Epidermal melanocyte (primary cell): ENCODE data around the genes EIF4H, SPDYE15 and CCL24.

DNA sequence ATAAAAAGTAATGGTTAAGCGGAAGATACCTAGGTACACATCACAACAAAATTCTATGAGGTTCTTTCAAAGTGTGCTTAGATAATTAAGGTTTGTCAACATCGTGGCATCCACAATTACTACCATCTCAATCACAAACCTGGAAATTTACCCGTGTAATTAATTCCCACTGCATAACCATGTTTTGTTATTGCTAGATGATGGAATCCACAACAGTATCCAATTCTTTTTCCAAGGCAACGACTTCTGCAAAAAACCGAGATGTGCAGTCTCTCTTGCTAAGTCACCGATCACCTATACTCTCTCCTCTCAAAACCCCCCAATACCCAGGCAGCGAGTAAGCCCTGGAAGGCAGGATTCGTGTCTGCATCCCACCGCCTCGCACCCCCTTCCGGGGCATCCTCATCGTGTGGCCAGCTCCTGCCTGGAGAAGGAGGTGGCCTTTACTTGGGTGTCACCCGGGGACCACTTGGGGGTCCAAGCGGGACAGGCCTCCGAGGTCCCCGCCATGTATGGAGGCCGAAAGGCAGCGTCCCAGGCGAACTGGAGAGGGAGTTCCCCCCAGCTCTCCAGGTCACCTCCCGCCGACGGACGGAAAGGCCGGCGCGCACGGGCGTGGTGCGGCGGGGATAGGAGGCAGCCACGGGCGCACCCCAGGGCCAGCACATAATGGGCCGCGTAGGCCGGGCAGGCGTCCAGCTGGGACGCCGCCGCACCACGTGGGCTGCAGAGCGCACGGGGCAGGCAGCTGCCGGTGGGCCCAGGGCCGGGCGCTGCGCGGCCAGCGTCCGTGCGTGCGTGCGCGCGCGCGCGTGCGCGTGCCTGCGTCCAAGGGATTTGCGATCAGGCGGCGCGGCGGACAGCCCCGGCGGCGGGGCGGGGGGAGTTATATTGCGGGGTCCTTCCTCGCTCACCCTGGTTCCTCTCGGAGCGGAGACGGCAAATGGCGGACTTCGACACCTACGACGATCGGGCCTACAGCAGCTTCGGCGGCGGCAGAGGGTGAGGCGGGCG, at the start of gene EIF4H:
TSS of gene EIF4H (plus strand) at position 916 of the 1,014 bp plus-strand sequence.
- RRBS = 2% methylated on average over 36 of the region's 84 CpGs

GRCh38 chr7:74188364-74188910, 14.3 kb downstream of the EIF4H start:
- RRBS = no CpG with 5 or more reads among the region's 6 CpGs

- RRBS = no CpG with 5 or more reads among the region's 7 CpGs
Measured at GRCh38 chr7:74190900-74191381, 16.8 kb downstream of the EIF4H start.

- RRBS = 3% methylated on average over 9 of the region's 17 CpGs
Measured at GRCh38 chr7:74206512-74206818, 3.3 kb upstream of the LAT2 start.

DNA sequence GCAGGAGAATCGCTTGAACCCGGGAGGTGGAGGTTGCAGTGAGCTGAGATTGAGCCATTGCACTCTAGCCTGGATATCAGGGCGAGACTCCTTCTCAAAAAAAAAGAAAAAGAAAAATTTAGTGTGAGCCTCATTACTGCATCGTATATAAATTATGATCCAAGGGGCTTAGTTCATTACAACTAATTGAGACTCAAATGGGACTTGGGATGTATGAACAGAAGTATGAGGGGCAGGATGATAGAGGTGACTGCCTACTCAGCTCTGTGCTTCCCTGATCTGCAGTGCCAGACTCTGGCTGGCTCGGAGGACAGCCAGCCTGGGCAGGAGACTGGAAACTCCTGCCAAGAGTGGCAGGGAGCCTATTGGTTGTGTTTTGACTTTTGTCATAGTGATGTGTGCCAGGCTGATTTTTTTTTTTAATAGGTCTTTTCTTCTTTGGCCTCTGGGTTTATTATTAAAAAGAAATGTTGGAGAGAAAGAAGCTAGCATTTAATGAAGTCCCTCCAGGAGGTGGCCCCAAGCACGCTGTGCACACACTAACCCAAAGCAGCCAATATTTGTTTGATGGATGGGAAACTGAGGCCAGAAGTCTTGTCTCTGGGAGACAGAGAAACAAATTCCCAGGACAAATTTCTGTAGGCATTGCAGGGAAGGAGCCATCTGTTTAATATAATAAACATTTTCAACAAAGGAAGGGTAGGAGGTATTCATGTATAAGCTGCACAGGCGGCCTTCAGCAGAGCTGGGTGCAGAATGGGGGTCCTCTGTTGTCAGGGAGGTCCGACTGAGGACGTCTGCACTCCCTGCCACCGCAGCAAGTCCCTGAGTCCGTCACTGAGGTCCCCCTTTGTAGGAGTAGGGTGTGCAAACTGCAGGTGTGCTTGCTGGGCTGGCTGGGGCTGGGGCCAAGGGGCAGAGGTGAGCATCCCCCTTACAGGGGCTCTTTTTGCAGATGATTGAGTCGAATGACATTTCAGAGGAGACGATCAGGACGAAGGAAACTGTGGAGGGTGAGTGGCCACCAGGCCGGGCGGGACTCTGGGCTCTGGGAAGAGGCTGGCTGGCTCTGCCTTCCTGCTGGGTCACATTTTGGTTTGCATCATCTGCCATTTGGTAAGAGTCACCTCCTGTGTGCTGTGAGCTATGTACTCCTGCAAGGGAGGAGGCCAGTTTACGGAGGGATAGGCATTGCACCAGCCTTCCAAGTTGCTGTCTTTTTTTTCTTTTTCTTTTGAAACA, 73.4 kb upstream of the GTF2IRD1 start:
- RRBS = no CpG with 5 or more reads among the region's 17 CpGs

DNA sequence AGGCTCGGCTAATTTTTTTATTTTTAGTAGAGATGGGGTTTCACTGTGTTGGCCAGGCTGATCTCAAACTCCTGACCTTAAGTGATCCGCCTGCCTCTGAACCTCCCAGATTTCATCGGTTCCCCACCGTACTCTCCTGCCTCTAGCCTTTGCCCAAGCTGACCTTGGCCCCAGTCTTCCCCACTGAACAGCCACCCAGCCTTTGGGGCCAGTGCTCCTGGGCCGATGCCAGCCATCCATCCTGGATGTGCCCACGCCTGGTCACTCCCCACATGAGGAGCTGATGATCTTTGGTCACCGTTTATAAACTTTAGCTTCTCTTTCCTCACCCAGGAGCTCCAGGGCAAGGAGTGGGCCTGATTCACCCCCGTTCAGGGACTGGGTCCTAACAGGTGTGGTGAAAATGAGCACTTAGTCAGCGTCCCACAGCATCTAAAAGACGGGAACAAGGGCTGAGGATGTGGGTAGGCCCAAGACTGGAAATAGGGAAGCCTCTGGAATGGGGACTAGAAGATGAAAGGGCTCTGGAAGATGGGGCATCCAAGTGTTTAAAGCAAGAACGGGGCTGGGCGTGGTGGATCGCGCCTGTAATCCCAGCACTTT, 22.9 kb downstream of the GTF2IRD1 start:
- RRBS = no CpG with 5 or more reads among the region's 14 CpGs

DNA sequence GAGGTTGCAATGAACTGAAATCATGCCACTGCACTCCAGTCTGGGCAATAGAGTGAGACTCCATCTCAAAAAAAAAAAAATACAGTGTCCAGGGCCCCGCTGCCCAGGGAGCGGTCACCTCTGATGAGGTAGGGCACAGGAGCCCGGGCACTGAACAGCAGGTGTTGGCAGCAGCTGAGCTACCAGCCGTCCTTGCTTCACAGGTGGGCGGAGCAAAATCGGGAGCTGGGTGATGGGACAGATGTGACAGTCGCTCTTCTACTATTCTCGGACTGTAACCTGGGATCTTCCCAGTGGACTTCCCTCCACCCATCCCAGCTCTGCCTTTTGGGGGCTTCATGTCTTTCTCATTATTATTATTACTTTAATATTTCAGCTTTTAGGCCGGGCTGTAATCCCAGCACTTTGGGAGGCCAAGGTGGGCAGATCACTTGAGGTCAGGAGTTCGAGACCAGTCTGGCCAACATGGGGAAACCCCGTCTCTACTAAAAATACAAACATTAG, 49.4 kb downstream of the GTF2IRD1 start:
- RRBS = no CpG with 5 or more reads among the region's 11 CpGs

GRCh38 chr7:74517712-74518467, 64.2 kb downstream of the GTF2IRD1 start:
- RRBS = no CpG with 5 or more reads among the region's 19 CpGs

DNA sequence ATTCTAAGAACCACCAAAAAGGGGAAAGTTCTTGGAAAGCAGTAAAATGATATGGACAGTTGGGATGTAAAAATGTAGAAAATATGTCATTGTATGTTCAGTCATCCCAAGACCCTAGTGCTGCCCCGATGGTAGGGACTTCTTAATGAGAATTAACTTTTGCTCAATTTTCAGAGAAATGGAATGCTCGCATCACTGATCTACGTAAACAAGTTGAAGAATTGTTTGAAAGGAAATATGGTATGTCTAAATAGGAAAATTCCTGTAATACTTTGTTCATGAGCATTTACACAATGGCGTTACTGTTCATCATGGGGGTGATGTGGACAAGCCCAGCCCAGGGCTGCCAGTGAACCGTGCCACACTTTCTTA, 43.8 kb upstream of the NCF1 start:
- RRBS = no CpG with 5 or more reads among the region's 5 CpGs

GRCh38 chr7:75335056-75335578, at the start of gene SPDYE15:
Gene SPDYE15 (plus strand): TSS chr7:75335343.
- RRBS = no CpG with 5 or more reads among the region's 9 CpGs

DNA sequence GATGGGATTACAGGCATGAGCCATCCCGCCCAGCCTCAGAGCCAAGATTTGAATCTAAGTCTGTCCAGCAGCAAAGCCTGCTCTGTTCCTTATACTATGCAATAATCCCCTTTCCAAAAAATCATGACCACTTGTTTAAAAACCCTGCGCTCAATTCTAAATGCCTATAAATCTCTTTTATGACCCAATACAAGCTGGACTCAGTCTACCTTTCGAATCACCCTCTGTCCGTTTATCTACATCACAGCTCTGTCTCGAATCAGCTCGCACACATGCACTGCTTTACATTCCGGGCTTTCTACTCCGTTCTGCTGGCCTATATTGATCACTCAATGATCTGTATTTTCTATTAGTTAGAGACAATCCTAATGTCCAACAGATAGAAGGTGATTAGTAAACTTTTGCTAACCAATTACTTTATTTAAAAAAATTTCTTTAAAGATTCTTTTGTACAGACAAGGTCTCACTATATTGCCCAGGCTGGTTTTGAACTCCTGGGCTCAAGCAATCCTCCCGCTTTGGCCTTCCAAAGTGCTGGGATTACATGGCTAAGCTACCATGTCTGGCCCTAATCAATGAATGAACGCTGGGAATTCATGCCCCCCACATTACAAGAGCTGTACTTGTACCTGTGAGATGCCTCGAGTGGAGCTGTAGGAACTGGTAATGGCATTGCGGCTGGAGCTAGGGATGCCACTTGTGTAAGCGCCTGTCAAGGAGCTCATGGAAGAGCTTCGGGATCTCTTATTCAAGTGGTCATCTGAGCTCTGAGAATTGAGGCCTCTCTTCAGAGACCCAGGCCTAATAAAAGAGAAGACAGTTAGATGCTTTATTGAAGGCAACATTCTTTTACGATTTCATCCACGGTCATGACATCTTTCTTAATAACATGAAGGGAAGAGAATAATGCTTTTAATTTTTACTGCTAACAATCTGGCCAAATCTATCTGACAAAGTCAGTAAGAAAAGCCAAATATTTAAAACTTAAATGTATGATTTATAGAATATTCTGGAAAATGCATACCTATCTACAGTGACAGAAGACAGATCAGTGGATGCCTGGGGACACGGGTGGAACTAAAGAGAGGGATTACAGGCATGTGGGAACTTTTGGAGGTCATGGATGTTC, 41.8 kb downstream of the TRIM73 start:
- RRBS = no CpG with 5 or more reads among the region's 17 CpGs

DNA sequence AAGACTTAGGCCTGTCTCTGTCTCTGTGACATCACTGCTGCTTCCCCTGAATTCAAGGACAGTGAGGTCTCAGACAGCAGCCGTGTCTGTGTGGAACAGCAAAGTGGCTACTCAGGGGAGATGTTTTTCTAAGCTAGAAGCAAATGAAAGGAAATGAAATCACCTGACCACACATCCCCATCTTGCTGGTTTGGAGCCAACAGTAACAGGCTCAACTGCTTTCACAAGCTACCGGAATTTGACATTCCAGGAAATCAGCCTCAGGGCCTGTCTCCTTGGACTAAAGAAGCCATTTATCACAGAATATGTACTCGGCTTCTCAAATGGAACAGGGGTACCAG, 73.0 kb downstream of the SPDYE5 start:
- RRBS = no CpG with 5 or more reads among the region's 3 CpGs

GRCh38 chr7:75623278-75624572, 115.0 kb downstream of the HIP1 start:
- RRBS = no CpG with 5 or more reads among the region's 27 CpGs

DNA sequence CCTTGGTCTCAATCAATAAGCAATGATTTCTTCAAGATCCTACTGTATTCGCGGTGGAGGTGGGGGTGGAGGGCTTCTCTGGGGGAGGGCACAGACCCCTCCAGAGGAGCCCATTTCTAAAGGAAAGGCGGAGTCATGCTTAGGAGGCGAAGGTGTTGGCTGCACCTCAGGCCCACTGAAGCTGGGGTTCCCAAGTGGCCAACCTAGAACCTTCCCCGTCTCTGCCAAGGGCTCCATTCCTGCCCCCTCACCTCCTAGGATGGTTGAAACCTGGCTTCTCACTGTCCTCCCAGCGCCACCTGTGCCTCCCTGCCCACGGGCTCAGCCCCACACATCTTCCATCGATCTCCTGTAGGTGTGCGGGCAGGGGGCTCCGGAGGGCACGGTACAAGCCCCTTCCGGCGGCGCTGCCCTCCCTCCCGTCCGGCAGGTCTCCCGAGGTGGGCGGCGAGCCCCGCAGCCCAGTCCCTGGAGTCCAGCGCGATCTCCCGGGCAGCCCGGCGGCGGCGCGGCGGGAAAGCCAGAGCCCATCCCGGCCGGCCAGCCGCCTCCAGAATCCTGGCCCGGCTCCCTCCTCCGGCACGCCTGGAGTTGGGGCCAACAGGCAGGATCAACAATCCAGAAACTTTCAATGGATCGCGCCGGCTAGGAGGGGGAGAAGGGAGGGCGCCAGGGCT, 100.3 kb downstream of the HIP1 start:
- RRBS = 4% methylated on average over 20 of the region's 39 CpGs

DNA sequence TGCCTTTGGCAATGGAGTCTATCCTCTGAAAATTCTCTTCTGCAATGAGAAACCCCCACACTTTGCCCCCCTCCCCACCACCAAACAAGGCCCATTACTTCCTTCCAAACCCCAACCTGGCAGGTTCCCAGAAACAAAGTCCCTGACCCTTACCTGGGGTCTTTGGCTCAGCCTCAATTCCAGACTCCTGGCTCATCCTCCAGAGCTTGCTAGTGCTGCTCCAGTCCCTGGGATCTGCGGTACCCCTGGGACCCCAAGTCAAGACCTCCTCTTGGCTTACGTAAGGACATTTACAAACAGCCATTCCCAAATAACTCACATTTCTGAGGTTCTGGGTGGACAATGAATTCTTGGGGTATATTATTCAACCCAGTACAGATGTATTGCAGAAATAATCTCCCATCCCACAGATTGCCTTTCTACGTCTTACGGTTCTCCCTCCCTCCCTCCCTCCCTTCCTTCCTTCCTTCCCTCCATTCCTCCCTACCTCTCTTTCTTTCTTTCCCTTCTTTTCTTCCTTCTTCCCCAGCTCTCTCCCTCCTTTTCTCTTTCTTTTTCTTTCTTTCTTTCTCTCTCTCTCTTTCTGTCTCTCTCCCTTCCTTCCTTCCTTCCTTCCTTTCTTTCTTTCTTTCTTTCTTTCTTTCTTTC, 17.7 kb upstream of the CCL26 start:
- RRBS = no CpG with 5 or more reads among the region's 4 CpGs

- RRBS = no CpG with 5 or more reads among the region's 7 CpGs
Measured at GRCh38 chr7:75813675-75813935, at the start of gene CCL24. Gene CCL24 (minus strand): TSS chr7:75813806.

- RRBS = 2% methylated on average over 17 of the region's 42 CpGs
Measured at GRCh38 chr7:75879162-75880297, 696 bp downstream of the RHBDD2 start.

DNA sequence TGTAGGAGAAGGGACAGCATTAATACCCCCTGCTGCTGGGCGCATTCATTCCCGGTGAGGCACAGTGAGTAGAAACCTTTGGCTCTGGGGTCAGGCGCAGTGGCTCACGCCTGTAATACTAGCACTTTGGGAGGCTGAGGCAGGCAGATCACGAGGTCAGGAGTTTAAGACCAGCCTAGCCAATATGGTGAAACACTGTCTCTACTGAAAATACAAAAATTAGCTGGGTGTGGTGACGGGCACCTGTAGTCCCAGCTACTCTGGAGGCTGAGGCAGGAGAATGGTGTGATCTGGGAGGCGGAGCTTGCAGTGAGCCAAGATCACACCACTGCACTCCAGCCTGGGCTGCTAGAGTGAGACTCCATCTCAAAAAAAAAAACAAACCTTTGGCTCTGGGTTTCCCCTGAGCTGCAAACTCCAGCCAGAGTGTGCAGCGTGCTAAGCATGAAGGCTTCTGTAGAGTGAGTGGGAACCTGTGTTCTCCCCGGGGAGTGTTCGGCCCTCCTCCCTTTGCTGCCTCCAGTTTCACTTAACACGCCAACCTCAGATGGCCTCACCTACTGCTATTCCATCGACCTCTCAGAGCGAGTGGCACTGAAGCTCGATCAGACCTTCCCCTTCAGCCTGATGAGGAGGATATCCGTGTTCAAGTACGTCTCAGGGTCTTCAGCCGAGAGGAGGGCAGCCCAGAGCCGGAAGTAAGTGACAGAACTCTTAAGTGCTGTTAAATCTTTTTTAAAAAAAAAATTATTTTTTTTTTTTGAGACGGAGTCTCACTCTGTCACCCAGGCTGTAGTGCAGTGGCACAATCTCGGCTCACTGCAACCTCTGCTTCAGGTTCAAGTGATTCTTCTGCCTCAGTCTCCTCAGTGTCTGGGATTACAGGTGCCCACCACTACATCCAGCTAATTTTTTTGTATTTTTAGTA, 4.6 kb downstream of the RHBDD2 start:
- RRBS = no CpG with 5 or more reads among the region's 20 CpGs

- RRBS = no CpG with 5 or more reads among the region's 15 CpGs
Measured at GRCh38 chr7:75957023-75957755, 37.2 kb downstream of the TMEM120A start.

GRCh38 chr7:75968431-75969044, 25.9 kb downstream of the TMEM120A start:
- RRBS = 78% methylated on average over 2 of the region's 17 CpGs